Skeletal muscle cell (primary cell): Measurements from ENCODE around the gene UGDH.

DNA sequence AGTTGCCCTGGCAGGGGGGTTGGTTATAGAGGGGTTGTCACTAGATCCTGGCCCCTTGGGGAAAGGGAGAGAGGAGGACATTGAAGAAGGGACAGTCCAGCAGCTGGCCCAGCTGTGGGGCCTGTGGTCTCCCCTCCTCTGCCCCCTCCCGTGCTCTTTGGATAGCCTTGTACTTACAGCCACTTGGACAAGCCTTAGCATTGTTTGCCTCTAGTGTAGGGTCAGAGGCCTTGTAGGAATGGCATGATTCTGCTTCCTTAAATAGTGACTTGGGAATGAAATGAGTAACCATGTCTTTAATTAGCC is 230.5 kb downstream of the PTTG2 start:
- RRBS, result no CpG with 5 or more reads among the region's 1 CpG

DNA sequence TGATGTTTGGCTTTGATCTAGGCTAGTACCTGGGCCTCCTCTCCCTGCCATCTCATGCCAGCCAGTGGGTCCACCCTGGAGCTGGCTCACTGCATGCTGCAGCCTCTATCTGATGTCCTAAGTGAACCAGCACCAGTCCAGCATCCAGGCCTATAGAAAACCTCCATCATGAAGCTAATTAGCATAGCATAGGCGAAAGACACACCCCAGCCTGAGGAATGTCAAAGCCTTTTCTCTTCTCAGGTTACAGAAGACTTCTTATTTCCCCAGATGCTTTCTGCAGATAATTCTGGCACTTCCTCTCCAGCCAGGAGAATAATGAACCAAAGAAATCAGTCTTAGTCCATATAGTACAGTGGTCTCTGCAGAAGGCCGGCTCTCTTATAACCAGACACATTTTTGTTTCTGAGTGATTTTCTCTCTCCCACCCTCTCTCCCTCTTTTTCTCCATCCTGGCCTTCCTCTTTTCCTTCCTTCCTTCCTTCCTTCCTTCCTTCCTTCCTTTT is 335.7 kb upstream of the KLF3 start:
- RRBS, result no CpG with 5 or more reads among the region's 2 CpGs

- RRBS, result no CpG with 5 or more reads among the region's 20 CpGs
These were observed 36.4 kb upstream of the KLF3 start for GRCh38 chr4:38627550-38628130.

DNA sequence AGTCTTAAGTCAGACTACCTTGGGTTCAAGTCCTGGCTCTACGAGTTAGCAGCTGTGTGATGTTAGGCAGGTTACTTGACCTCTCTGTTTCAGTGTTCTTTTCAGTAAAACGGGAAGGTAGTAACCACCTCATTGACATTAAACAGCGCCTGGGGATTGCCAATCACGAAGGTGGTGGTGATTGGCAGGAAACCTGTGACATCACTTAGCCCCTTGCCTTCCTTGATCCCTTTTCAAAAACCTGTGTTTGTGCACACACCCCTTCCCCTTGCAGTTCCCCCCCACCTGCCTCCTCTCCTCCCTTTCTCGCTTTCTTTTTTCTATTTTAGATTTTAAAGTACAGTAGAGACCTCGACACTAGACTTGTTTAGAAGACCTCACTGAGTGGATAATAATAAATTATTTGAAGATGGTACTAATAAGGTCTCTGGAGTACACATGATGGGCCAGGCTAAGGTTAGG is 7.7 kb downstream of the KLF3 start:
- RRBS, result no CpG with 5 or more reads among the region's 6 CpGs

GRCh38 chr4:38672089-38672823 is 8.3 kb downstream of the KLF3 start:
- RRBS, result 26% methylated on average over 3 of the region's 12 CpGs

GRCh38 chr4:38692043-38692507 is 28.1 kb downstream of the KLF3 start:
- RRBS, result no CpG with 5 or more reads among the region's 3 CpGs

- RRBS, result no CpG with 5 or more reads among the region's 6 CpGs
These were observed 646 bp downstream of the TLR6 start for GRCh38 chr4:38855846-38856496.

- RRBS, result under 1% methylated on average over 13 of the region's 22 CpGs
These were observed 256 bp downstream of the FAM114A1 start for GRCh38 chr4:38867899-38868224.

DNA sequence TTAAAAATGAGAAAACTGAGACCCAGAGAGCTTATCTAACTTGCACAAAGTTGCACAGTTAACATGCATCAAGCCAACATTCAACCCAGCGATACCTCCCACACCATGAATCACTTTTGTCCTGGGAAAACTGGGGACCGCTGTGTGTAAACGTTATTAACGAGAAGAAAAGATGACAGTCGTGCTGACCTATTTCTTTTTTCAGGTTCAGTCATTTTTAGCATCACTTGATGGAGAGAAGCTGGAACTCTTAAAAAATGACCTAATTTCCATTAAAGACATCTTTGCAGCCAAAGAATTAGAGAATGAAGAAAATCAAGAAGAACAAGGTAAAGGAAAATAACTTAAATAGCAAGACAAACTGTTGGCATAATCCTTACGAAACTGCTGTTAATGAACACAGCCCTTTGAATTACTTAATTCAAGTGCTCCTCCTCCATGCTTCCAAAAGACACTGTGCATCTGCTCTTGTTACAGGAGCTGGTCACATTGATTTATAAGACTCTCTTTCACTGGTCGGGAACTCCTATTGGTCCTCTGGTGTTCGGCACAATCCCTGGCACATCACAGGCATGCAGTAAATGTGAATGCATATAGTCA is 55.1 kb downstream of the FAM114A1 start:
- RRBS, result no CpG with 5 or more reads among the region's 8 CpGs

GRCh38 chr4:38949248-38949523 is 81.6 kb downstream of the FAM114A1 start:
- RRBS, result no CpG with 5 or more reads among the region's 3 CpGs

DNA sequence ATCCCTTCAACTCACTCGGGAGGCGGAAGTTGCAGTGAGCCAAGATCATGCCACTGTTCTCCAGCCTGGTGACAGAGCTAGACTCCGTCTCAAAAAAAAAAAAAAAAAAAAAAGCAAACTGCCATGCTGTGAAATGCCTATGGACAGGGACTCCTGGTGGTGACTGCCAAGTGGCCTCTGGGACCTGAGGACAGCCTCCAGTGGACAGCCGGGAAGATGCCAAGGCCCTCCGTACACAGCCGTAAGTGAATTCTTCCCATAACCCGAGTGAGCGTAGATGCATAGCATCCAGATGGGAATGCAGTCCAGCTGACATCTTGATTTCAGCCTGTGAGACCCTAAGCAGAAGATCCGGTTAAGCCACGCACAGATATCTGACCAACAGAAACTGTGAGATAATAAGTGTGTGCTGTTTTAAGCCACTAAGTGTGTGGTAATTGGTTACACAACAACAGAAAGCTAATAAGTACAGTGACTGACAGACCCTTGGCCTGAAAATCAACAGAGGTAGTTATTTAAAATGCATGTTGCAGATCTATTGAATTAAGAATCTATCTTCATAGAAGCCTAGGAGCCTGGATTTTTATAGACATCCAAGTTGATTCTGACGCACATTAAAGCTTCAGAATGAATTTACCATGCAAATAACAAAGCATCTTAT is 55.9 kb downstream of the TMEM156 start:
- RRBS, result no CpG with 5 or more reads among the region's 11 CpGs

- RRBS, result no CpG with 5 or more reads among the region's 4 CpGs
These were observed 55.2 kb downstream of the KLHL5 start for GRCh38 chr4:39117078-39117699.

DNA sequence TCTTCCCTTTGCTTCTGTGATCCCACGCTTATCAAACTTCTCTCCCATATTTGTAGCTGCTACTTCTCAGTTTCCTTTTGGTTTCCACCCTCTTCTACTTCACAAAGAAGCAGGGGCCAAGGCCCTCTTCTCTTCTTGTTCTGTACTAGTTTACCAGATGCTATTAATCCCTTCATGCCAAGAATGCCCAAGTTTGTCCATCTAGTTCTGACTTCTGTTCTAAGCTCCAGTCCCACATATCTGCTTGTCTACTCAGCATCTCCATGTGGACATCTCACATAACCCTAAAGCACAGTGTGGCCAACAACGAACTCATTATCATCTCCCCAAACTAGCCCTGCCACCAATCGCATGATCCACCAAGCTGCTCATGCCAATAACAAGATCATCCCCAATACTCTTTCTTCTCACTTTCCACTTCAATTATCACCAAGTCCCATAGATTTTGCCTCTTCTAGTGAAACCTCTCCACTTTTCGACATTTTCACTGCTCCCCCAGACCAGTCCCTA is 50.8 kb downstream of the RFC1 start:
- RRBS, result no CpG with 5 or more reads among the region's 4 CpGs

DNA sequence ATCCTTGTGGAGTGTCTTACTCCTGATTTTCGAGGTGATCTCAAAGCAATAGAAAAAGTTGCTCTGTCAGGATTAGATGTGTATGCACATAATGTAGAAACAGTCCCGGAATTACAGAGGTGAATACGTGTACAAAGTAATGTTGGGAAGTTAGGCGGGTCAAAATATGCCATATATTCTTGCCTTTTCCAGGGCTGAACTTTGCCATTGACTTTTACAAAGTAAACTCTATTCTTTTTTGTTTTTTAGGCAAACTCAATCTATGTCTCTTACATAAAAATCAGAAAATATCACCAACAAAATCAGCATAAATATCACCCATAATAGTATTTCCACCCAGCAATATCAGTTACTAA is 8.7 kb downstream of the LIAS start:
- RRBS, result no CpG with 5 or more reads among the region's 4 CpGs

- RRBS, result no CpG with 5 or more reads among the region's 1 CpG
These were observed 25.3 kb downstream of the UGDH start for GRCh38 chr4:39501894-39502447.

DNA sequence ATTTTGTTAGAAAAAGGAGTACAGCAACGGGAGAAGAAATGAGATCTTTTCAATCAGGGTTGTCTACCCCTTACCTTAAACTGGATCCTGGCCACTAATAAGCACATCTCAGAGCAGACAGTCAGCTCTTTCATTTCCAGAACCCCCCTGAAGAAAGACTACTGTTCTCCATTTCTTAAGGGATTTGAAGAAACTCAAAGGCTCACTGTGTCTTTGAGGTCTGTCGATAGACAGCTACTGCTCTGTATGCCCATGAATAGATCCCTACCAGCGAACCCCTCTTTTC is 986 bp downstream of the UGDH start:
- RRBS, result no CpG with 5 or more reads among the region's 3 CpGs

DNA sequence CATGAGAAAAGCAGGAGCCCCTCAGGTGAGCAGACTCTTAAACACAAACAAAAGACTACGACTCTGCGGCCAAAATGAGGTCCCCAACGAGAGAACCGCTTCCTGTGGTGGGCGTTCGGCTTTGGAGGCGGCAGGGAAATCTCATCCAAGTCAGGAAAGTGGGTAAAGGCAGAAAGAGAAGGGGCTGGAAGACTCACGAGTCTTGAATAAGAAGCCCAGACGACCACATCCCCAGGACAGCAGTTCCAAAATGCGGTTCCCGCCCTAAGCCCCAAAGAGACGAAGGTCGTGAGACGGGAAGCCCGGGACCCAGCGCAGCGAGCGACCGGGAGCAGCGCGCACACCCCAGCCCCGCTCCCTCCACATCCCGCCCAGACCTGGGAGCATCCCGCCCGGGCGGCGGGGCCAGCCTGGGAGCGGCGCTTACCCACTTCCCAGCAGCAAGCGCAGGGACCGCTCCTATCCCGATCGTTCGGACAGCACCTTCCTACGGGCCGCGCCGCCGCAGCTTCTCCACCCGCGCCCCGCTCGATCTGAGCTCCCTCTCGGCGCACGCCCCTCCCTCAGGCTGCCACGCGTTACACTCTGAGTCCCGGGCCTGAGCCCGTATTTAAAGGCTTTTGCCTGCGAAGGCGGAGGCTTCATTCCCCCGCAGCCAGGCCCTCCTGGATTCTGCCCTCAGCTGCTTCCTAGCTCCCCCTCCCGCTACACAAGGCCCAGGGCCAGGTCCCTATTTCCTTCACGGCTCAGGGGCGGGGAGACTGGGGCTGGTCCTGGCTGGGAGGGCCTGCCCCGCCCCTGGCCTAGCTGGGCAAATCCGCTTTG is at the start of gene UGDH:
Gene UGDH, minus strand, starts transcription at position 584 of the 825 bp plus-strand sequence.
- RRBS, result 2% methylated on average over 7 of the region's 58 CpGs

DNA sequence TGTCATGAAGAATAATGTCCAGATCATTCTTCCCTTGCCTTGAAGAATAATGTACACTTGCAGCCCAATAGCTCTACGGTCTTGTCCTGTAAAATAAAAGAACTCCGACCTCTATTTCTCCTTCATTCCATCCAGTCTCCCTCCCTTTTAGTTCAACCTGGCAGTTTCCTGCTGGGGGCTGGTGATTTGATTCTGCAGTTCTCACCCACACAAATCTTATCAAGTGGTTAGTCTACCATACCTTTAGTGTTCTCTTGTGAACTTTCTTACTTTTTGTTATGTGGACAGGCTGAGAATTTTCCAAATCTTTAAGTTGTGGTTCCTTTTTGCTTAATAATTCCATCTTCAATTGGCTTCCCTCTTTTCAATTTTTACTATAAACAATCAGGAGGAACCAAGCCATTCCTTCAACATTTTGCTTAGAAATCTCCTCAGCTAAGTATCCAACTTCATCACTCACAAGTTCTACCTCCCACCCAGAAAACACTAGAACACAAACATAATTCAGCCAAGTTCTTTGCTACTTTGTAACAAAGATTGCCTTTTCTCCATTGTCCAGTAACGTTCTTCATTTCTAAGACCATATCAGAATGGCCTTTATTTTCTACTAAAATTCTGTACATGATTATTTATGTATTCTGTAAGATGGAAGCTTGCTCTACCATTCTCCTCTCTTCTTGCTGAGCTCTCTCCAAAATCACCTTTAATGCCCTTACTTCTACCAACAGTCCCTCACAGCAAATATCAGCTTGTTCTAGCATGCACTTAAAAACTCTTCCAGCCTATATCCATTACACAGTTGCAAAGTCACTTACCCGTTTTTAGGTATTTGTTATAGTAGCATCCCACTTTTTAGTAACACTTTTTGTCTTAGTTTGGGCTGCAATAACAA is 52.5 kb downstream of the SMIM14 start:
- RRBS, result no CpG with 5 or more reads among the region's 4 CpGs

DNA sequence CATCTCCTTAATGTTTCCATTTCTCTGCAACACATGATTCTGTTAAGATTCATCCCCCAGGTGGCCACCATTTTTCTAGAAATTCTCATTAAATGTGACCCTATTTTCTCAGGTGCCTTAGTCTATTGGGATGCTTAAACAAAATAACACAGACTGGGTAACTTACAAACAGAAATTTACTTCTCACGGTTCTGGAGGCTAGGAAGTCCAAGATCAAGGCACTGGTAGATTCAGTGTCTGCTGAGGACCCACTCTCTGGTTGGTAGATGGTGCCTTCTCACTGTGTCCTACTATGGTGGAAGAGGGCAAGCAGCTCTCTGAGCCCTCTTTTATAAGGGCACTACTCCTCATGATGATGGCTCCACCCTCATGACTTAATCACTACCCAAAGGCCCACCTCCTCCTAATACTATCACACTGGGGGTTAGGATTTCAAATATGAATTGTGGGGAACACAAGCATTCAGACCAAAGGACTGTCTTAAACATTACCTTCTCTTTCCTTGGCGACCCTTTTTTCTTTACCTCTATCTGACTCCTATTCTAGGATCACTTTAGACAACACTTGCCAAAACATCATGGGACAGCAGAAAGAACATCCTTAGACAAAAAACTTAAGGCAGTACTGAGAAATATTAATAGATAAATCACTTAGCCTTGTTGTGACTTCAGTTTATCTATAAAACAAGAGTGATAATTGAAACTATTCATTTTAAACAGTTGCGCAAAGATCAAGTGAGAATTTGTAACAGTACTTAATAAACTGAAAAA is 11.7 kb downstream of the SMIM14 start:
- RRBS, result no CpG with 5 or more reads among the region's 3 CpGs

DNA sequence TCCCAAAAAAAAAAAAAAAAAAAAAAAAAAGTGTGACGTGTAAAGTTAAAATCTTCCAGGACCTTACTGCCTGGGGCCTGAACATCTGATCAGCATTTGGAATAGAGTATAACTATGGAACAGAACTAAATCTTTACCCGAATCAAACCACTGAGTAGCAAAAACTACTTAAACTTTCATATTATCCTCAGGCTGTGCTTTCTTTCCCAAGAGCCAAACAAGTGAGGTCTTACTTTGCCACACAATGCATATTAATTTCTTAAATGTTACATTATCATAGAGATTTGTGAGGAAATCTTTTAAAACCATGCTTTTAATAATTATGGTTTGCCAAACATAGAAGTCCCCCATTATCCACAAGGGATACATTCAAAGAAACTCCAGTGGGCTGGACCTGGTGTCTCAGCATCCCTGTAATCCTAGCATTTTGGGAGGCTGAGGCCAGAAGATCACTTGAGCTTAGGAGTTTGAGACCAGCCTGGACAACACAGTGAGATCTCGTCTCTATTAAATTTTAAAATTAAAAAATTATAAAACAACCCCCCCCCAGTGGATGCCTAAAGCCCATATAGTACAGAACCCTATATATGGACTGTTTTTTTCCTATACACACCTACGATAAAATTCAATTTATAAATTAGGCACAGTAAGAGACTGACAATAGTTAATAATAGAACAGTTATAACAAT is 2.4 kb downstream of the SMIM14 start:
- RRBS, result no CpG with 5 or more reads among the region's 4 CpGs